Measurements from ENCODE around the genes ZC3H18, IL17C and CDT1.

- PRO-cap, 7 experiments, result peak in 1 of 7 experiments; most common plus-strand start chr16:88259143 (in 1)
- RAMPAGE, long total RNA, 2 experiments, result no peak in any of the 2 experiments
Measured at GRCh38 chr16:88258777-88259753, 123.7 kb upstream of the ZNF469 start.

DNA sequence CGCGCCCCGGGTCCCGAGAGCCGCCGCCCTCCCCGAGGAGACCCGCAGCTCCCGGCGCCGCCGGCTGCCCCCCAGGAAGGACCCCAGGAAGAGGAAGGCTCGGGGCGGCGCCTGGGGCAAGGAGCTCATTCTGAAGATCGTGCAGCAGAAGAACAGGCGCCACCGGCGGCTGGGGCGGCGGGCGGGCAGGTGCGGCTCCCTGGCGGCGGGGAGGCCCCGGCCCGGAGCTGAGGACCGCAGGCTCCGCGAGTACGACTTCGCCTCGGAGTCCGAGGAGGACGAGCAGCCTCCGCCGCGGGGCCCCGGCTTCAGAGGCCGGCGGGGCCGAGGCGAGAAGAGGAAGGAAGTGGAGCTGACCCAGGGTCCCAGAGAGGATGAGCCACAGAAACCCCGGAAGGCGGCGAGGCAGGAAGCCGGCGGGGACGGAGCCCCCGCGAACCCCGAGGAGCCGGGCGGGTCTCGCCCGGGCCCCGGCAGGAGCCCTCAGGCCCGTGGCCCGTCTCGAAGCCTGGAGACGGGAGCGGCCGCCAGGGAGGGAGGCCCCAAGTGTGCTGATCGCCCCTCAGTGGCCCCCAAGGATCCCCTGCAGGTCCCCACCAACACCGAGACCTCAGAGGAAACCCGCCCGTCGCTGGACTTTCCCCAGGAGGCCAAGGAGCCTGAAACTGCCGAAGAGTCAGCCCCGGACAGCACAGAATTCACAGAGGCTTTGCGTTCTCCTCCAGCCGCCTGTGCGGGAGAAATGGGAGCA lies 22.4 kb upstream of the ZFPM1 start:
- PRO-cap, 7 experiments, result peak in 4 of 7 experiments; most common plus-strand start position 131 of the sequence (in 3); most common minus-strand start position 348 of the sequence (in 3)
- RAMPAGE, long total RNA, 2 experiments, result no peak in any of the 2 experiments

DNA sequence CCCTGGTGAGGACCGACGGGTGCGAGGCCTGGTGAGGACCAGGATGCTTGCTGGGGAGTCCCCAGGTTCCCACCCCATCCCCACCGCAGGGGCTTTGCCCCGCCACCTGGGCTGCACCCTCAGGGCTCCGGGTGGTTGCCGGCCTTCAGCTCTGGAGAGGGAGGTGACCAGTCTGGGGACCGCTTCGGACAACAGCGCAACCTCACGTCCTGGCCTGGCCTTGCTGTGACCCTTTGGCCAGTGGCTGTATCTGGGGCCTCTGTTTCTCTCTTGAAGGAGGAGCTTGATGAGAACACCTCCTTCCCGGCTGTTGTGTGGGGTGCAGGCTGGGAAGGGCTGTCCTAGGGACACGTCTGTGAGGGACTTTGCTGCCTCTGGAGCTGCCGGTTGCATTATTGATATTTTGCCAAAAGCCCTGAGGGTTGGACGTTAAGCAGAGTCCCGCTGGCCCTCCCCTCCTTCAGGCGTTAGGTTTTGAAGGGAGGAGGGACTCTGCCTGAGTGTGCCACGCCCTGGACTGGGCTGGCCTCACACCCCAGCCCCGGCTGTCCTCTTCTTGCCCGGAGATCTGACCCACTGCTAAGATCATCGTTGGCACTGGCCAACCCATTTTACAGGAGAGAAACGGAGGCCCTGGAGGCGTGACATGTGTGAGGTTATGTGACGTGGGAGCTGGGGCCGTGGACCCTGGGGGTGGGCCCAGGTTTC lies 8.3 kb downstream of the ZFPM1 start:
- PRO-cap, 7 experiments, result no peak in any of the 7 experiments
- RAMPAGE, long total RNA, 2 experiments, result no peak in any of the 2 experiments

- PRO-cap, 7 experiments, result no peak in any of the 7 experiments
- RAMPAGE, long total RNA, 2 experiments, result no peak in any of the 2 experiments
Measured at GRCh38 chr16:88477941-88478947, 25.2 kb downstream of the ZFPM1 start.

DNA sequence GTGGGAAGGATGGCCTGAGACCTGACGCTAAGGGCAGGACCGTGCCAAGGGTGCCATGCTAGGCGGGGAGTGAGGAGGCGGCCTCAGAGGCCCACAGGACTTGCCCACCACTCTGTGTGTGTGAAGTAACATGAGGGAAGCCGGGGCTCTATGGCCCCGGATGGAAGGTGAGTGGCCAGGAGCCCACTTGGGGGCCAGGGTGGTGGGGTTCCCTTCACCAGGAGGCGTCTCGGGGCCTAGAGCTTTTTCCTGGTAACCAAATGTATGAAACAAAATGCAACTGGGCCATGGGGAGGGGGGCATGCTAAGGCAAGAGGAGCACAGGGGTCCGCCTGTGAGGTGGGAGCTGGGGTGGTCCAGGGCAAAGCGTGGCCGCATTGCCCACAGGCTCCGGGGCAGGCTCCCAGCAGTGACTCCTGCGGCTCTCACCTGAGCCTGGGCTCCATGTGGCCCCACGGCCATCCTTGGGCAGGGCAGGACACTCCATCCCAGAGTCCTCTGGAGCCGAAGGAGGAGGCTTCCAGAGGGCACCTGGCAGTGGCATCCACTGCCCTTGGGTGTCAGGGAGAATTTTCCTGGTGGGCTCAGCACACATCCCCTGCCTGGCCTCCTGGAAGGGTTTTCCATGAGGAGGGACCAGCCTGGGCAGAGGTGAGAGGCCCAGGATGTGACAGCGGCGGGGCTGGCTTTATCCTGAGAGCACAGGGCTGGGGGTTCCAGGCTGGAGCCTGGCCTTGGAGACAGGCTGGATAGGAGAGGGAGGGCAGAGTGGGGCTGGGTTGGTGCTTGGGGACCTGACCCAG lies 42.7 kb downstream of the ZFPM1 start:
- PRO-cap, 7 experiments, result no peak in any of the 7 experiments
- RAMPAGE, long total RNA, 2 experiments, result no peak in any of the 2 experiments

DNA sequence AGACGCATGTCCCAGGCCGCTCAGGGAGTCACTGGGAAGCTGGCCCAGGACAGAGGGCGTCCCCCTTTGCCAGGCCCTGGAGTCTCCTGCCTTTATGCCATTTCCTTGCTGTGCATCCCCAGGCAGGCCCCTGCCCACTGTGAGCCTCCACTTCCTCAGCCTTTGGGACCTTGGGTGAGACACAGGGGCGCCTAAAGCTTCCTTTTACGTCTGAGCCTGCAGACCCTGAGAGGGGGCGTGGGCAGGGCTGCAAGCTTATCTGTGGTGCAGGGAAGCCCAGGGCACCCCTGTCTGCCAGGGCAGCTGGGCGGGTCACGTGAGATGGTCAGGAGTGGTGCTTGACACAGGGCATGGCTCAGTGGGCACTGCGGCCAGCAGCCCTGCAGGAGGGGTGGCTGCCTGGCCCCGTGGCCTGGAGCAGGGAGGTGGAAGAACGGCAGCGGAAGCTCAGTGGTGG lies 54.9 kb upstream of the ZC3H18 start:
- PRO-cap, 7 experiments, result no peak in any of the 7 experiments
- RAMPAGE, long total RNA, 2 experiments, result no peak in any of the 2 experiments

DNA sequence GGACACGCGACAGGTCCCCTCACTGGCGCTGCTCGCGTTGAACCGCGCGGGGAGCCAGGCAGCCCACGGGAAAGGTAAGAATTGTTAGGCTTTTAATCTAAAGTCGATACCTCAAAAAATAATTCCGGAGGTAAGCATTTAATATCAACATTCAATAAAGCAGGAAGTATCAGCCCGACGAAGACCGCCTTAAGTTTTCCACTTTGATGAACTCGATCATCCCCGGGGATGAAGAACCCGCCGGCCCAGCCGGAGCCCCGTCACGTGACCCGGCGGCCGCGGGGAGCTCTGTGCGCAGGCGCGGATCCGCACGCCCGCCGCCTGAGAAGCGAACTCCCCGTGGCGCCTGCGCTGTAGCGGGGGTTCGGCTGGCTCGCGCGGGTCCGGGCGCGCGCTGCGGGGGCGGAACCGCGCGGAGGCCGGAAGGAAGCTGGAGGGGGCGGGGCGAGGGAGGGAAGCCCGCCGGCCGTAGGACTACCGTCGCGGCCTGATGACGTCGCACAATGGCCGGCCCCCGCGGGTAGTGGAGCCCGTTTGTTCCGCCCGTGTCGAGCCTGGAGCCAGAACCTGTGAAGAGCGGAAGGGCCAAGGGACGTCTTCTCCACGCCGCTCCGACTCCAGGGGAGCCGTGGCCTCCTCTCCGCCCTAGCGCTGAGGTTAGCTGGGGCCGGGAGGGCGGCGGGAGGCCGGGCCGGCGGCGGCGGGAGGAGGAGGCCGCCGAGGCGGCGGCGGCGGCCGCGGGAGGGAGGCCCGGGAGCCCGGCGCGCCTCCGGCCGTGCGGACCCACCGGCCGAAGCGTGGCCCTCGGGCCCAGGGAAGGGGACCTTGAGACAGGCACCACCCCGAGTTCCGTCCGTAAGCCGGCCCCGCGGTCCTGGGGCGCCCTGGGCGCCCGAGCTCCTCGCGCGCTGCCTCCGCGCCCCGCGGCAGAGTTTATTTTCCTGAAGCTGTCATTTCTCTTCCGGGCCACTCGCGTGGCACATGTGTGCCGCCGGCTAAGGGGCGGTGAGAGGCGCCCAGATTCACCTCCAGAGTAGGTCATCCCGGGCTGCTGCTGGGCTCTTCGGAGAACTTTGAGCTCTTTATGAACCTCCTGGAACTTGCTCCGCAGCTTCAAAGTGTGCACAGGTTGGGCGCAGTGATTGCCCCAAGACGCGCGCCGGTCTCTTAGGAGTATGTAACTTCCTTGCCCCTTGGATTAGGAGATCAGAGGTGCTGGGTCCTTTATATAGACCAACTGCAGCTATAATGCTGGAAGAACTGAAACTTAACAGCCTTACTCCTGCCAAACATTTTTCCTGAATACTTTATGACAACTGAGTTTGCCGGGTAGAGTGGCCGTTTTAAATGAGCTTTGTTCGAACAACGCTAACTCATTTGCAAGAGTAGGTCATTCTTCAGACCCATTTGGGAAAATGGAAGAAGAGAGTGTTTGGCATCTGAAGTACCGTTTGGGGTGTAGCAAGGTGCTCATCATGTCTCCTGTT lies at the start of gene ZC3H18:
TSS of gene ZC3H18 (plus strand) at position 493 of the 1,487 bp plus-strand sequence.
- PRO-cap, 7 experiments, result peak in 7 of 7 experiments; most common plus-strand start position 503 of the sequence (in 7); most common minus-strand start position 266 of the sequence (in 7)
- RAMPAGE, long total RNA, 2 experiments, result start-site peak on the plus strand in 1 of 2 experiments, centred at position 534 of the sequence, 139 reads per replicate

DNA sequence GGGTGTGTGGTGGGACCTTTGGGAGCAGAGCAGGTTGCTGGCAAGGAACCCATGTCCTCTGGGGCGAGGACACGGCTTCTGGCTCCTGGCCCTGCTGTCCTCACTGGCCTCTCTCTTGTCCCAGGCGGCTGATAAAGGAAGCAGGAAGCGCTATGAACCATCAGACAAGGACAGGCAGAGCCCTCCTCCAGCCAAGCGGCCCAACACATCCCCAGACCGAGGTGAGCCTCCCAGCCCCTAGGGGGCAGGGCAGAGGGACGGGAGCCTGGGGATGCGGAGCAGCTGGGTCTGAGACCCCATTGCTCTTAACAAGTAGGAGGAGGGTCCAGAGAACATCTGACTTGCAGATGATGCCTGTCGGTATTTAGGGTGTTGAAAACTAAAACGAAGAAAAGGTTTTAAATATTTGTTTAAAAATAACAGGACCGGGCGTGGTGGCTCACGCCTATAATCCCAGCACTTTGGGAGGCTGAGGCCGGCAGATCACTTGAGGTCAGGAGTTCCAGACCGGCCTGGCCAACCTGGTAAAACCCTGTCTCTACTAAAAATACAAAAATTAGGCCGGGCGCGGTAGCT lies 9.7 kb upstream of the IL17C start:
- PRO-cap, 7 experiments, result no peak in any of the 7 experiments
- RAMPAGE, long total RNA, 2 experiments, result no peak in any of the 2 experiments

DNA sequence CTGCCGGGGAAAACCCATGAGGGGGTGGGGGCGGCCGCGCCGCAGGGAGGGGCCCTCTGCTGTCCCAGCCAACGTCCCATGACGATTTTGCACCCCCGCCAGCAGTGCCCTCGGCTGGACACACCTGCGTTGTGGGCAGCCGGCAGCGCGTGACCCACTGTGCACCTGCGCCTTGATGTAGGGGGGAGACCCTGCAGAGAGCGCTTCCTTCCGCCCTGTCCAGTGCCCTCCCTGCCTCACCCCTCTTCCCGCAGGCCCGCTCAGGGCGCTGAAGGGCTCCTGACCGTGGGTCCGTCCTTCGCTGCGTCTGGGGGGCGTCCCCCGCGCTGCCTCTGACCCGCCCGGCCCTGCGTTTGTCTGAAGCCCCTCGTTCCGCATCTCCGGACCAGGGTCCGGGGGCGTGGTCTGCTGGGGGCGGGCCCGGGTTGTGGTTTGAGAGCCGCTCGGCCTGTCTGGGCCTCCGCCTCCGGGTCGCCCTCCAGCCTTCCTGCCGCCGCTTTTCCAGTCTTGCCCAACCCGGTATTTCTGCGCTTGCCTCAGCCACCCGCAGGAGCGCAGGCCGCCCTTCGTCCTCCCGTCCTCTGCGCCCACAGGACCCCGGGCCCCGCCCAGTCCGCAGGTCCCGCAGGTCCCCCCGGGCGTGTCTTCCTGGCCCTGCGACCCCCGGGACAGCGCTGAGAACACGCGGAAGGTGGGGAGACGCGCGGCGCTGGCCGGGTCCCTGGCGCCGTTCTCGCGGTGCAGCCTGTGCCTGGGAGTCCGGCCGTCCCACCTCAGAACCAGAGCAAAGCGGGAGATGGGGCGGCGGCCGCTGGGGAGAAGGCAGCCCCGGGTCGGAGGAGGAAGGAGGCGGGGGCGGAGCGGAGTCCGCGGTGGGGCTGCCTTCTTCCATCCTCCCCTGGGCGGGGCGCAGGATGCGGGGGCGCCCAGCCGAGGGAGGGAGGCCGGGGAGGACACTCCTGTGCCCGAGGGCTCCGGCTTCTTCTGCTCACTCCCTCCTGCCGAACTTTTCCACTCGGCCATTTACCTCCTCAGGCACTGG lies 4.0 kb upstream of the IL17C start:
- PRO-cap, 7 experiments, result no peak in any of the 7 experiments
- RAMPAGE, long total RNA, 2 experiments, result no peak in any of the 2 experiments

GRCh38 chr16:88638030-88638626 lies at the start of gene IL17C:
Gene IL17C, plus strand, starts transcription at chr16:88638572.
- PRO-cap, 7 experiments, result no peak in any of the 7 experiments
- RAMPAGE, long total RNA, 2 experiments, result no peak in any of the 2 experiments

GRCh38 chr16:88640368-88641097 lies 2.2 kb downstream of the IL17C start:
- PRO-cap, 7 experiments, result no peak in any of the 7 experiments
- RAMPAGE, long total RNA, 2 experiments, result no peak in any of the 2 experiments

DNA sequence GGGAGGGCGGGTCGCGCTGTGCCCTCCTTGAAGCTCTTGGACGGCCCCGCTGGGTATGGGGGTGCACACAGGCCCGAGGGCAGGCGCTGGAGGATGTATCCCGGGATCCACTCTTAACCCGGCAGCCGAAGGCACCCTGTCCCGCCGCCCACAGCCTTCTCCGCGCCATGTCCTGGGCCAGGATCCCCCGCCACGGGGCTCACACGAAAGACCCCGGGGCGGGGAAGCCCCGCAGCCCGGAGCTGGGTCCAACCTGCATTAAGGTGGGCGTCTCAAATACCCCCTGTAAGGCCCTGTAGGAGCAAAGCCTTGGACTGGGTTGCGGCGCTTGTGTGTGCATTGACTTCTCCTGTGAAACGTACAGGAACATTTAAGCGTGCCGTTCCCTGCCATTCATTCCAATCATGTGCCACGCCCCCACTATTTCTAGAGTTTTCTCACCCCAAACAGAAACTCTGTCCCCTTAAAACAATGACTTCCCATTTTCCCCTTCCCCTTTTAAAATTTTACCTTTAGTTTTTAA lies 934 bp upstream of the MVD start:
- PRO-cap, 7 experiments, result peak in 2 of 7 experiments; most common plus-strand start position 64 of the sequence (in 1); most common minus-strand start position 406 of the sequence (in 1)
- RAMPAGE, long total RNA, 2 experiments, result no peak in any of the 2 experiments

DNA sequence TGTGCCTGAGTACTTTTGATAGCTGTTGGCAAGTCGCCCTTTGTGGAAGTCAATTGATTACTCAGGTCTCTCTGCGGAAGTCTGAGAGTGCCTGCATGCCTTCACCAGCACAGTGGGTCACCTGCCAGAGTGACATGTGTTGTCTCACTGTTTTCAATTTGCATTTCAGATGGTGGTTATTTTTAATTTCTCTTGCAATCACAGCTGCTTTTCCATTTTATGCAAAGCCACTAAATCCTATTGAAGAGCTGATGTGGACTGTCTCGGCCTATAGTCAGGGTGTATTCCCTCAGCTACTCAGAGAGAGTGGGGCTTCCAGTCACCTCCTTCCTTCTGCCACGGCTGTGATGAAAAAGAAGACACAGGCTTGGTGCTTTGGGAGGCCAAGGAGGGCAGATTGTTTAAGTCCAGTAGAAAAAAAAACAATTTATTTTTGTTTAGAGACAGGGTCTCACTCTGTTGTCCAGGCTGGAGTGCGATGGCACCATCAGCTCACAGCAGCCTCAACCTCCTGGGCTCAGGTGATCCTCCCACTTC lies 2.5 kb upstream of the MVD start:
- PRO-cap, 7 experiments, result no peak in any of the 7 experiments
- RAMPAGE, long total RNA, 2 experiments, result no peak in any of the 2 experiments

- PRO-cap, 7 experiments, result no peak in any of the 7 experiments
- RAMPAGE, long total RNA, 2 experiments, result no peak in any of the 2 experiments
Measured at GRCh38 chr16:88681687-88682625, 4.4 kb downstream of the SNAI3 start.

- PRO-cap, 7 experiments, result no peak in any of the 7 experiments
- RAMPAGE, long total RNA, 2 experiments, result no peak in any of the 2 experiments
Measured at GRCh38 chr16:88702241-88702920, 3.8 kb downstream of the RNF166 start.

- PRO-cap, 7 experiments, result no peak in any of the 7 experiments
- RAMPAGE, long total RNA, 2 experiments, result no peak in any of the 2 experiments
Measured at GRCh38 chr16:88702921-88703427, 3.2 kb downstream of the RNF166 start.

- PRO-cap, 7 experiments, result peak in 7 of 7 experiments; most common plus-strand start chr16:88803821 (in 6); most common minus-strand start chr16:88803615 (in 3)
- RAMPAGE, long total RNA, 2 experiments, result no peak in any of the 2 experiments
Measured at GRCh38 chr16:88803263-88804323, at the start of gene CDT1. Gene CDT1, plus strand, starts transcription at chr16:88803789.

DNA sequence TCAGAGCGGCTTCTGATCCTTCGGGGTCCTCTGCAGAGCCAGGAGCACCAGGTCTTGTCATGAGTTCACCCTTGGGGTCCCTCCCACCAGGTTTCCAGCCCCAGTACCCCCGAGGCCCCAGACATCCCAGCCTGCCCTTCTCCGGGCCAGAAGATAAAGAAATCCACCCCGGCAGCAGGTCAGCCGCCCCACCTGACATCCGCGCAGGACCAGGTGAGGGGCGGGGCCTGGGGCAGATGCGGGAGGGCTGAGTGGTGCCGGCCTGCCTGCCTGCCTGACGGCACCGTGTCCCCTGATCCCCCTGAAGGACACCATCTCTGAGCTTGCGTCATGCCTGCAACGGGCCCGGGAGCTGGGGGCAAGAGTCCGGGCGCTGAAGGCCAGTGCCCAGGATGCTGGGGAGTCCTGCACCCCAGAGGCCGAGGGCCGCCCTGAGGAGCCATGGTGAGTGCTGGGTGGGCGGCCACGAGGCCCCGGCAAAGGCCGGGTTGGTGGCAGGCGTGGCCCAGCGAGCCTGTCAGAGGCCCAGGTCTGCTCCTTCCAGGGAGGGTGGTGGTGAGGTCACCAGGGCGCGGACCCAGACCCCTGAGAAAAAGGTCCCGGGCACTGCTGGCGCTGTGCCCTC lies 978 bp downstream of the CDT1 start:
- PRO-cap, 7 experiments, result no peak in any of the 7 experiments
- RAMPAGE, long total RNA, 2 experiments, result no peak in any of the 2 experiments

GRCh38 chr16:88810018-88810594 lies 1.6 kb downstream of the APRT start:
- PRO-cap, 7 experiments, result no peak in any of the 7 experiments
- RAMPAGE, long total RNA, 2 experiments, result no peak in any of the 2 experiments

DNA sequence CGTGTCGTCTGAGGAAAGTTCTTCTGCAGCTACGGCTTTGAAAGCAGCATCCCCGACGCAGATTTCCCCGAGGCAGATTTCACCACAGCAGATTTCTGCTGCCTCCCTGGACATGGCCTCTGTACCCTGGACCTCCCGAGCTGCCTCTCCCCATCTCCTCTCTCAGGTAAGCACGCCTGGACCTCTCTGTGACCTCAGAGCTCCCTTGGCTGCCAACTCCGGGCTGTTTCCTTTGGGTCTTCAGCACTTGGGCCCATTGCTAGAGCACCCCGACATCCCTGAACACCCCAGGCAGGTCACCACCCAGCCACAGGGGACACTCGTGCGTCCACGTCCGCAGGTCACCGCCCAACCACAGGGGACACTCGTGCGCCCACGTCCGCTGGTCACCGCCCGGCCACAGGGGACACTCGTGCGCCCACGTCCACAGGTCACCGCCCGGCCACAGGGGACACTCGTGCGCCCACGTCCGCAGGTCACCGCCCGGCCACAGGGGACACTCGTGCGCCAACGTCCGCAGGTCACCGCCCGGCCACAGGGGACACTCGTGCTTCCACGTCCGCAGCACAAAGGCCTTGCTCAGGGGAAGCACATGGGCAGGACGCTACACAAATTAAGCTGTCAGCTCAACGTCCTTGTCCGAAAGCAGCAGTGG lies 17.8 kb downstream of the GALNS start:
- PRO-cap, 7 experiments, result no peak in any of the 7 experiments
- RAMPAGE, long total RNA, 2 experiments, result no peak in any of the 2 experiments

All from ovary (tissue), 7 donors.